Left colon (tissue), 1 donor: ENCODE results near the genes ZNF846, PIN1 and RAVER1.

DNA sequence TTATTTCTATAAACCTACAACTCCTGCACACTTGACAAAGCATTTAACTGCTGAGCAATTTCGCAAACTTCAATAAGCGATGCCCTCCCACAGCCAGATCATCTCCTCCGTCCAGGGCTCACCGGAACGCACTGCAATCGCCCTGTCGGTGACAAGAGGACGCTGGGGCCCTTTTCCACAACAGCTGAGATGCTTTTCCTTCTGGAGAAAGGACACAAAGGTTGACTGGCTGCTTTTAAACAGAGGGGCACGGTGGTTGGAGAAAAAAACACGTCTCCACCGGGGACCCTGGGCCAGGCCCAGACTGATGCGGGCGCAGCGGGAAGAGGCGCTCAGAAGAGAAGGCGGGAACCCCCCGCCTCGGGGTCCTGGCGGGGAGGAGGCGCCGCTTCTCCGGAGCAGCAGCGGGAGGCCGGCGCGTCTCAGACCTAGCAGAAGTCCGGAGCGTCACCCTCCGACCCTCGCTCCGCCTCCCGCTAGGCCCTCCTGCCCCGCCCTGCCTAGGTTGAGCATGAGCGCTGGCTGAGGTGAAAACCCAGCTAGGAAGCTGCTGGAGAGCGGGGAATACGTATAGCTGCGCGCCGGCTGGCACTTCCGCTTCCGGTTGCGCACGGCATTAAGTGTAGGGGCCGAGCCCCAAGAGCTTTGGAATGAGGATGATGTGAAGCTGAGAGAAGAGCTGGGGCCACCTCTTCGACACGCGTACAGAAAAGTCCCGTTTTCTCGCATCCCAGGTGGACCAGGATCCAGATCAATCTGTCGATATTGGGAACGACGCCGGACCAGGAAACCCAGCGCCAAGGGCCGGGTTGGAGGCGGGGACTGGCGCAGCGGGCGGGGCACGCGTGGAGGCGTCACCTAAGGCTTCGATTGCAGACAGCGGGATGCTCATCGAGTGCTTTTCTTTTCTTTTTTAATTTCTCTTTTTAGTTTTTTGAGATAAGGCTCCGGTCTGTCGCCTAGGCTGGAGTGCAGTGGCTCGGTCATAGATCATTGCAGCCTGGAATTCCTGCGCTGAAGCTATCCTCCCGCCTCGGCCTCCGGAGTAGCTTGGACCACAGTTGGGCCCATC is at the start of gene ZNF846:
TSS of gene ZNF846 (minus strand) at position 572 of the 1,072 bp plus-strand sequence.
- PRO-cap: bidirectional peak, plus-strand start at position 101 of the sequence, minus-strand start at position 102 of the sequence; bidirectional peak, plus-strand start at position 648 of the sequence, minus-strand start at position 439 of the sequence; bidirectional peak, plus-strand start at position 869 of the sequence, minus-strand start at position 758 of the sequence

DNA sequence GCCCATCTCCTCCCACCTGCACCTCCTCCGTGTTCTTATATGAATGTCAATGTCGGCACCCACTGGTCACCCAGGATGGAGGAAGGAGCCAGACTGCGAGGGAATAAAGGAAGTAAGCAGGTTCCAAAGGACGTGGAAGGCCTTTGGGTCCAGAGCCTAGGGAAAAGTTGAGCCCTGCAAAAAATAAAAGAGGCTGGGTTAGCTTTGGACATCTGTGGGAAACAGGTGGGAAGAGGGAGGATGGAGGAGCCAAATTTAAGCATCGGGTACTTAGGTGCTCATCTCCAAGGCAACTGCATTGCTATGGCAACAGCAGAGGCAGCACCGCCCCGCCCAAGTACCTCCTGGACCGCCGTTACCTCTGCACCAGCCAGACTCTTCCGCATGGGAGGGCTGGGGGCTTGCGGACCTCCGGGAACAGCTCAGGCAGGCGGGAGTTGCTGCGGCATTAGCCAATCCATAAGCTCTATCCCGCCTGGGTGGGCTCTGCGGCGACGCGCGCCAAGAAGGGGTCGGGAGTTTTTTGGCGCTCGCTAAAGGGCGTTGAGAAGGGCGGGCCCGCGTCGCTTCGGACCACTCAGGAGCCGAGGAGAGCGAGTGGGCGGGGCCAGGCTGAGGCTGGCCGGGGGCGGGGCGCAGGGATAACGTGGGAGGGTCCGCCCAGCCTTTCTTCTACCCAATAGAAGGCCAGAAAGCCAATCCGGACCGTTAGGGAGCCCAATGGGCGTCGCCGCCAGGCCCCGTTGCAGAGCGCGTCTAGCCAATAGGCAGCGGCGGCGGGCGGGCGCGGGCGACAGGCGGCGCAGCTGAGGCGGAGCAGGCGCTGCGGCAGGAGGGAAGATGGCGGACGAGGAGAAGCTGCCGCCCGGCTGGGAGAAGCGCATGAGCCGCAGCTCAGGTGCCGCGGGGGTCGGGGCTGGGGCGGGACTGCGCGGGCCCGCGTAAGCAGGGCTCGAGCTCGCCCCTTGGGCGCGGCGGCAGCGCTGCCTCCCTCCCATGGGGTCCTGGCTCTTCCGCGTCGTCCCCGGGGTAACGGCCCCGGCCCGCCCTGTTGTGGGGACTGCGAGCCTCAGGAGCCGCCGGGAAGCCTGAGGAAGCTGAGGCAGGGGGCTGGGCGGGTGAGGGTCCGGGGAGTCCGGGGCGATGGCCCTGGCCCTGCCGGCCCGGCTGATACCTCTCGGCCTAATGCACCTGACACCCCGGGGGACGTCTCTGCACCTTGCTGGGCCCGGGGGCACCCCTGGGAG is at the start of gene PIN1:
TSS of gene PIN1 (plus strand) at position 814 of the 1,247 bp plus-strand sequence.
- PRO-cap: unidirectional peak, plus-strand start at position 831 of the sequence

DNA sequence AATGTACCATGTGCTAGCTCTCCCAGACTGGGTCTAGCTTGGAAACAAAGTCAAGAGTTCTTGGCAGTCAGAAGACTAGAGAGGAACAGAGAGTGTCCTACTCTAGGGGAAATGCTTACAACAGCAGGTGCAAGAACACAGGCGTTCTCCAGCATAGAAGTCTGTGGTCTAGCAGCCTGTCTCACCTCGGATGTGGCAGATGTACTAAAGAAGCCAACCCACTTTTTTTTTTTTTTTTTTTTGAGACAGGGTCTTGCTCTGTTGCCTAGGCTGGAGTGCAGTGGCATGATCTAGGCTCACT is 31.1 kb downstream of the PIN1 start:
- PRO-cap: no peak

GRCh38 chr19:9977424-9977842 is 32.9 kb downstream of the COL5A3 start:
- PRO-cap: no peak

DNA sequence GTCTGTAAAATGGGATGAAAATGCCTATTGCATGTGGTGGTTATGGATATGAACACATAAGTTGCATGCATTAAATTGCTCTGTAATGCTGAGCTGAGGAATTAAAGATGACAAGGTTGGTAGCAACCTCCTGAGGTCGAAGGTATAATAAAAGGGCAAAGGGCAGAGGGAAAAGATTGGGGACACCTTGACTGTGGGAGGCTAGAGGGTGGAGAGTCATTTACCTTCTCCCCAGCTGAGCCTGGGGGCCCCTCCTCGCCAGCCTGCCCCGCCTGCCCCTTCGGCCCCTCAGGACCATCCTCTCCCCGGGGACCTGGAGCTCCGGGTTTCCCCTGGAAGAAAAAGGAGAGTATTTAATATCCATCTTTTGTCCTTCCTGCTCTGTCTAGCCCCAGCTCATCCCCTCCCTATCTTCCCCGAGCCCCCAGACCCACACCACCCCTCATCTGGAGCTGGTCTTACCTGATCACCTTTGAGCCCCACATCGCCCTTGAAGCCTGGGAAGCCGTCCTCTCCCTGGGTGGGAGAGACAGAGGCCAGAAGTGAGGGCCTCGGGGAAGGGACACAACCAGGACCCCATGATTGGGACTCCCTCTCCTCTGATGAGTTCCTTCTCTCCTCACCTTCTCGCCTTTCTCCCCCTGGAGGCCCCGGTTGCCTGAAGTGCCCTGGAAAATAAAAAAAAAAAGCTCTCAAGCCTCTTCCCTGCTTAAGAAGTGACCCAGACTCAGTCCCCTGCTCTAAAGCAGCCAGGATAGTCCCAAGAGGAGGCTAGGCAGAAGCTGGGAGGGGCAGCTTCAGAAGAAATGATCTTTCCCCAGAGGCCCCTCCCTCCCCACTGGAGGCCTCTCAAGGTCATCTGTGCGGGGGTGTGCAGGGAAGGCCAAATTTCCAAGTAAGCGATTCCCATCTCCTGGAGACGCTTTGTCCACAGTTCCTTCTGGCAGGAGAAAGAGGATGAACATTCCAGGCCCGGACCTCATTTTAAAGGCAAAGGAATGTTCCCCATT is 23.9 kb downstream of the COL5A3 start:
- PRO-cap: no peak

GRCh38 chr19:10001805-10002475 is 8.4 kb downstream of the COL5A3 start:
- PRO-cap: no peak

DNA sequence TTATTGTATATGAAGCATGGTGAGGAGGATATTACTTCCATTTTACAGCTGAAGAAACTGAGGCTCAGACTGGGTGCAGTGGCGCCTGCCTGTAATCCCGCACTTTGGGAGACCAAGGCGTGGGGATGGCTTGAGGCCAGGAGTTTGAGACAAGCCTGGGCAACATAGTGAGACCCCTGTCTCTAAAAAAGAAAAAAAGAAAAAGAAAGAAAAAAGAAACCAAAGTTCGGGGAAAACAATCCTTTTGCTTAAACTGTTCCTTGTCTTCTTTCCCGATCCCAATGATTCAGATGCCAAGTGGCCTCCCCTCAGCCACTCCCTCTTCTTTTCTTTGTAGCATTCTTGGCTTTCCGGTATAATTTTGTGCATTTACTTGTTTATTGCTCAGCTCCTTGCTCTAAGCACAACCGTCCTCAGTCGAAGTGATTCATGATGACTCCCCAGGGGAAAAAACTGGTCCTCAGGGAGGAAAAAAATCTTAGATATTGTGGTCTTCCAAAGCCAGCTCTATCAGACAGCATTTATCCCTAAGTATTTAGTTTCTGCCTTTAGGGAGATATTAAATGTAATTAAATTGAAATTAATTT is 1.0 kb upstream of the EIF3G start:
- PRO-cap: no peak

GRCh38 chr19:10135130-10135984 is 15.7 kb upstream of the EIF3G start:
- PRO-cap: no peak

- PRO-cap: unidirectional peak, minus-strand start at chr19:10142873
These were observed 23.2 kb upstream of the EIF3G start for GRCh38 chr19:10142773-10143327.

DNA sequence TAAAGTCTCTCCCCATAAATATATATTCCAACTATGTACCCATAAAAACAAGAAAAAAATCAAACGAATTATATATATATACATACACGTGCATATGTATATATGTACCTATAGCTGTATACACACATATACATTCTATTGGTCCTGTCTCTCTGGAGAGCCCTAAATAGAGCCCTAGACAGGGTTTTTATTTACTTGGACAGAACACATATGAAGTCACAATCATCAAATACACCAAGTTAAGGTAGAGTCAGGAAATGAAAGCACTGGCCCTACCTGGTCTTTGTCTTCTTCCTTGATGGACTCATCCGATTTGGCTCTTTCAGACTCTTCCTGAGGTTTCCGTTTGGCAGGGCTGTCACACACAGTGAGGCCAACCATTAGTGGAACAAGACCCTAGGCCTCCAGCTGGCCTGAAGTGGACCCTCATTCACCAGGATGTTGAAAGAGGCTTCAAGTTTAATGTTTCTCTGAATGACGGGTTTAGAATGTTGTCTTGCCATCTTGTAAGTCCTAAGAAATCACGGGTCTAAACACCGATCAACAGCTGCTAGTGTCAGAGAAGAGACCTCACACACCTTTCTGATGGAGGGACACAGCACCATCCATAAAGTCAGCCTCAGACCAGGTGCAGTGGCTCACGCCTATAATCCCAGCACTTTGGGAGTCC is 19.4 kb downstream of the DNMT1 start:
- PRO-cap: no peak

DNA sequence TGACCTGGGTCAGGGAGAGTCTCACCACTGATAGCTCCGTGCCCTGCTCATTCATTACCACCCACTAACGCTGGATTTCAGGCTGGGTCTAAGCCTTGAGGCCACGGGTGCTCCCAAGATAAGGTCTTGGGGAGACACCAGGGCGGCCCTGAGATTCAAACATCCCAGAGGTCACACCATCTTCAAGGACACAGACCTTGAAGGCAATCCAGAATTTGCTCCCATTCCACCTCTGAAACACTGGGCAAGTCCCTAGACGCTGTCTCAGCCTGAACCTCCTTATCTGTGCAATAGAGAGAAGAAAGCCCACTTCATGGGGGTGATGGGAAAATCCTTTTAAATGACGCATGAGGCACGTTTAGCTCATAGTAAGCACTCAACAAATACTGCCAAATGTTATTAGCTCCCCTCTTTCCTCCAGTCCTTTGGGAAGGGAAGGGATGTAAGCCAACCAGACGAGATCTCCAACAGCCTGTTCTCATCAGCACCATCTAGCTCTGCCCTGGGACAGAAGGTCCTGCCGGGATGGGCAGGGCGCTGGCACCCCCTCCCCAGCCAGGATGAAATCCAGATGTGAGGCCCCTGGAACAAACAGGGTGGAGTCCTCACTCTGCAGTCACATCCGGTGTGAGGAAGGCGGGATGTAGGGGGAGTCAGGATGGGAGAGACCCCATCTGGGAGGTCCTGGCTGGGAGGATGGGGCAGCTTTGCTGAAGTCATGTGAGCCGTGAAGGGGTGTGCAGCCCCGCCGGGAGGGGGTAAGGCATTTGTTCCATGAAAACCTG is 4.8 kb downstream of the S1PR2 start:
- PRO-cap: no peak

DNA sequence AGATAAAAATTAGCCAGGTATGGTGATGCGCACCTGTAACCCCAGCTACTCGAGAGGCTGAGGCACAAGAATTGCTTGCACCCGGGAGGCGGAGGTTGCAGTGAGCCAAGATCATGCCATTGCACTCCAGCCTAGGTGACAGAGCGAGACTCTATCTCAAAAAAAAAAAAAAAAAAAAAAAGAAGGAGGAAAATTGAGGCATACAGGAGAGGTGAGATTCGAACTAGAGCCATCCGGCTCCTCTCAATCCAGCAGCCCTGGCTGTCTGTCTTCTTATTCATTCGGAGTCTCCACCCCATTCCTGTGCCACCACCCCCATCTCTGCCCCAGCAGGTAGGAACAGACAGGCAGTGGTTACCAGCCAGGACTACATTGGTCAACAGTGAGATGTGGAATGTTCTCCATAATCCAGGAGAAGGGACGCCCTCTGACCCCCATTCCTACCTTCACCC is 6.5 kb upstream of the S1PR2 start:
- PRO-cap: no peak

DNA sequence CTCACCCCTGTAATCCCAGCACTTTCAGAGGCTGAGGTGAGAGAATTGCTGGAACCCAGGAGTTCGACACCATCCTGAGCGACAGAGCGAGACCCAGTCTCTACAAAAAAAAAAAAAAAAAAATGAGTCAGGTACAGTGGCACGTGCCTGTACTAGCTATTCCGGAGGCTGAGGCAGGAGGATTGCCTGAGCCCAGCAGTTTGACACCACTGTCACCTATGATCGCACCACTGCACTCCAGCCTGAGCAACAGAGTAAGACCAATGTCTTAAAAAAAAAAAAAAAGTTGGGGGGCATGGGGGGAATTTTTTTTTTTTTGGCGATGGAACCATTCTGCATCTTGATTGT is 8.0 kb upstream of the S1PR2 start:
- PRO-cap: no peak

DNA sequence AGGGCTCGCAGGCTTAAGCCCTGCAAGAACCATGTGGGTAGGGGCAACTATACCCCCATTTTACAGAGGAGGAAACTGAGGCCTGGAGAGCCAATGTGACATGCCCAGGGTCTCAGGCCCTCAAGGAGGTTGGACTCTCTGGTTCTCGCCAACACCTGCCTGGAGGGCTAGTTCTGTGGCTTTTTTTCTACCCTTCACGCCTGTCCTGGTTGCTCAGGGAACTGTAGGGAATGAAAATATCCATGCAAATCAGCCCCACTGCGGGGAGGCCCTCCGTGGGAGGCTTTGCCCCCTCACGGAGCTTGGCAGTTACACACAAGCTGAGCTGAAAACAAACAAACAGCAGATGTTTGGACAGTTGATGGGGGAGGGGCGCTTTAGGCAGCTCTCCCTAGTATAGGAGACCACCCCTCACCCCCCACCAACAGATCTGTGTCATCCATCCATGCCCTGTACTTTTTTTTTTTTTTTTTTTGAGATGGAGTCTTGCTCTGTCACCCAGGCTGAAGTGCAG is 9.3 kb upstream of the MRPL4 start:
- PRO-cap: no peak

DNA sequence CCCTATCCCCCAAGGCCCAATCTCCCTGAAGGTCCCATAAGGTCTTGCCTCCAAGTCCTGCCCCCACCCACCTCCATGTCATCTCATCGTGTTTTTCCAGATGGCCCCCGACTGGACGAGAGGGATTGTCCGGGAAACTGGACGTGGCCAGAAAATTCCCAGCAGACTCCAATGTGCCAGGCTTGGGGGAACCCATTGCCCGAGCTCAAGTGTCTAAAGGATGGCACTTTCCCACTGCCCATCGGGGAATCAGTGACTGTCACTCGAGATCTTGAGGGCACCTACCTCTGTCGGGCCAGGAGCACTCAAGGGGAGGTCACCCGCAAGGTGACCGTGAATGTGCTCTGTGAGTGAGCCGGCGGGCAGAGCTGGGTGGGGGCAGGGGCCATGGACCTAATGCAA is 2.1 kb upstream of the ICAM4 start:
- PRO-cap: no peak

- PRO-cap: bidirectional peak, plus-strand start at chr19:10291482, minus-strand start at chr19:10291295
These were observed 1.4 kb downstream of the ICAM5 start for GRCh38 chr19:10291057-10291727.

DNA sequence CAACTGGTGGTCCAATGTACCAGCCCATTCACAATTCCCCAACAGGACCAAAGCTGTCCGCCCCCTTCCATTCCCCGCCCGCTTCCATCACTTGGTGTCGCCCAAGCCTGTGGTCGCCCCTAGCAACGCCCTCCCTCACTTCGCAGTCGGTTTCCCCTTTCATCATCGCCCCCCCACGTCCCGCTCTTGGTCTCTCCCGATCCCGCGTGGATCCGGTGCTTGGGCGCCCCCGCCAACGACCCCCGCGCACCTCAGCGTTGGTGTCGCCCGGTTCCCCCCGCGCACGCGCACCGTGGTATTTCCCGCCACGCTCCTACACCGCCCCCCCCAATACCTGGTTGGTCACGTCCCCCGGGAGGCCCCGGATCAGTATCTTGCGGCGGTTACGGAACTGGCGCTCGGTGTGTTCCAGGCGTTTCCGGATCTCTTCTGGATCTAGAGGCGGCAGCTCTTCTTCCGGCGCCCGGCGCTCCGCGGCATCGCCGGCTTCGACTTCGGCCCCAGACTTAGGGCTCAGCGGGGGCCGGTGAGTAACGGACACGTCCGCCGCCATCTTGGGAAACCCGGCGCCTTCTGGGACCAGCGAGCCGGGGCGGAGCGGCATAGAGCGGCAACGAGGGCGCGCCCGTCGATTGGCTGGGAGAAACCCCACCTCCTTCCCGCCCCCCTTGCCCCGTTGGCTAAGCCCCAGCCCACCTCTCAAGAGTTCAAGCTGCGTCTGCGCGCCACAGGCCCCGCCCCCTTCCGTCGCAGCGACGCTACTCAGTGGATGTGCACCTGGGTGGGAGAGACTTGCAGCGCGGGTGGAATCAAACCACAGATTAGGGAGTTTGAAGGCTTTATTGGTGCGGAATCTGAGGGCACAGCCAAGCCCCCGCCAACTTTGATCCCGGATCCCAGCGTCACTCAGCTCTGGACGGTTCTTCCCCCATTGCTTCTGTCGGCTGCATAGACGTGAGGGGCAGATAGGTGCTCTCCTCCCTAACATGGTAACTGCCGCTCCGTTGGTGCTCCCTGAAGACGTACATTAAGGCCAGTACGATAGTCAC is at the start of gene RAVER1:
TSS of gene RAVER1 (minus strand) at position 575 of the 1,049 bp plus-strand sequence.
- PRO-cap: bidirectional peak, plus-strand start at position 372 of the sequence, minus-strand start at position 237 of the sequence; bidirectional peak, plus-strand start at position 755 of the sequence, minus-strand start at position 575 of the sequence

- PRO-cap: no peak
These were observed 2.3 kb upstream of the PDE4A start for GRCh38 chr19:10417692-10418746.

DNA sequence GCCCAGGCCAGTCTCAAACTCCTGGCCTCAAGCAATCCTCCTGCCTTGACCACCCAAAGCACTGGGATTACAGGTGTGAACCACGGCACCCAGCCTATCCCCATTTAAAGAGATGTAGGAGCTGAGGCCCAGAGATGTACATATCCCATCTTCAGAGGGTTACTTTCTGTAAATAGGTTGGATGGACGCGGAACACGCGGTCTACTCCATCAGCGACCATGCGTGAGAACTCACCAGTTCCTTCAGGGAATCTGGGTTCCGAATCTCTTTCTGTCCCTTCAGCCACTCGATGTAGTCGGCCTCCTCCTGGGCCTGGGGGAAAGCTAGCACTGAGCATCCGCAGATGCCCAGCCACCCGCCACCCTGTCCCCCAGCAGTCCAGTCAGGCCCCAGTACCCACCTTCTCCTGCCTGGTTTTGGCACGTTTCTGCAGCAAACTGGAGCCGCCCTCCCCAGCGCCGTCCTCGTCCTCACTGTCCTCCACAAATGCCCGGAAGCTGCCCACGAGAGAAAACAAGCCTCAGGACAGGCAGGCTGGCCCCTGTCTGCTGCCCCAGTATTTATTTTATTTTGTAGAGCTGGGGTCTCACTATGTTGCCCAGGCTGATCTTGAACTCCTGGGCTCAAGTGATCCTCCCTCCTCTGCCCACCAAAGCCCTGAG is 4.9 kb downstream of the KRI1 start:
- PRO-cap: no peak

DNA sequence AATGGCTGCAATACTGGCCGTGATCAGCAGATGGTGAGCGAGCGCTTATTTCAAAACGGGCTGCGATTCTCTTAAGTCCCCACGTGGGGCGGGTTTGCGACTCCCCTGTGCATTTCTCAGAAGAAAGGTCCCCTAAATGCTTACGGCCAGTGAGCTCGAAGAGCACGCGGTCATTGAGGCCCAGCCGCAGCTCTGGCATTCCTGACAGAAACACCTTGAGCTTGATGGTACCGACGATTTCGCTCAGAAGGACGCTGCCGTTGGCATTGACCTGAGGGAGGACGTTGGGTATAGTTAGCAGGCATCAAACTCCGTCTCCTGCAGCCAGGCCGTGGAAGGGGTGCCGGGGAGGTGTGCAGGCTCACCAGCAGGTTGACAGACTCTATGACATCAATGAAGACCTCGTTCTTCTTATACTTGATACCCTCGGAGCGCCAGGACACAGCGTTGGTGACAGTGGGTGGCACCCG is 6.0 kb downstream of the AP1M2 start:
- PRO-cap: no peak